SUDHL5 (cell line): Measurements from ENCODE around the genes BUB1 and TMEM87B.

- PRO-cap: no peak
Observed at GRCh38 chr2:109352929-109353380, 223.9 kb downstream of the SH3RF3 start.

GRCh38 chr2:109497339-109497807, 116.4 kb downstream of the SEPTIN10 start:
- PRO-cap: no peak

DNA sequence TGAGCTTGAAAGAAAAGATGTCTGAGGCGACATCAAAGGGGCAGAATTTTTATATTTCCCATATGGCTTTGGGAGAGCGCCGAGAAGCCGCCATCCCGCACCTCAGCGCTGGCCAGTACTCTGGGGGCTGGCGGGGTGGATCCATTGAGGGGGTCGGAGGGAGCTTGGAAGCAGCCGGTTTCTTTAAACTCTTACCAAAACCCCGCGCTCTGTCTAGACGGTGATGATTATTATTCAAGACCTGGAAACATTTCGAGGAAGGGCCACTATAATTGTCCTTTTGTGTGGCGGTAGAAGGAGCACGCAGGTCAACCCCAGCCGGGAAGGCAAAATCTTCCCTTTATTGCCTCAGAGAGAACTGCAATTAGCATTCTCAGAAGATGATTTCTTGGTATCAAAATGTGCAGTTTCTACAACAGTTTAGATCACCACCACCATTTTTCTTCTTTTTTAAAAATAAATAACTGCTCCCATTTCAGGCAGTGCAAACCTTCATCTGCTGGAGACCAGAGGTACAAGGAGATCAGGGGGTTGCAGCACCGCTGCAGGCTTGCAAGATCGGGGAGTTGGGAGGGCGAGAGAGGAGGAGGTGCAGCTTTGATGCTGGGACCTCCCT, 111.2 kb downstream of the SEPTIN10 start:
- PRO-cap: no peak

DNA sequence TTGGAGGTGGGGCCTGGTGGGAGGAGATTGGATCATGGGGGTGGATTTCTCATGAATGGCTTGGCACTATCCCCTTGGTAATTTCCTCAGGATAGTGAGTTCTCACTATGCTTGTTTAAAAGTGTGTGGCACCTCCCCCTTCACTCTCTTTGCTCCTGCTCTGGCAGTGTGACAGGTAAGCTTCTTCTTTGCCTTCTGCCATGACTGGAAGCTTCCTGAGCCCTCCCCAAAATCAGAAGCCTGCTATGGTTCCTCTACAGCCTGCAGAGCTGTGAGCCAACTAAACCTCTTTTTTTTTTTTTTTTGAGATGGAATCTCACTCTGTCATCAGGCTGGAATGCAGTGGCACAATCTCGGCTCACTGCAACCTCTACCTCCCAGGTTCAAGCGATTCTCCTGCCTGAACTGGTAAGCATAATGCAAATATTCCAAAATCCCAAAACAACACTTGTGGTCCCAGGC, 80.0 kb downstream of the SOWAHC start:
- PRO-cap: no peak

GRCh38 chr2:109999429-109999935, 101.0 kb downstream of the LIMS3 start:
- PRO-cap: no peak

DNA sequence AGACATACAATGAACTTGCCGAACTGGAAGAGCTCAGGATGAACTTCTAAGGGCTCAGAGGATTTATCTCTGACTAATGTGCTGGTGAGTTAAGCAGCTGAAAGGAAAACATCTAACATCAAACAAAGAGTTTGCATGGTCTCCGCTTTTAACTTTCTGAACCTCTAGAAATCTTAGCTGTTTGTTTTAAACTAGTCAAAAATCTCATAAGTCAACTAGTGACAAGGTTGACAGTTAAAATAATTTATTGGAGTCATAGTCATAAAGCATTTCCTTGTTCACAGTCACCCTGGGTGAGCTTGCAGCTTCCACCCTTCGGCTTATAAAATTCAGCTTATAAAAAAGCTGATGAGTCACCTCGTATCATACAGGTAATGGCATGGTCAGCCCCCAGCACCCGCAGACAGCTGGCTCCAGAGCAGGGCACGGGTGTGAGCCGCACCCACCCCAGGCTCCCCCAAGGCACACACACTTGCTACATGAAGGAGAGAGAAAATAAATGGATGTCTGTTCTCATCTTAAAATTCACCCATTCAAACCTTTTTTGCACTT, 9.6 kb downstream of the MALL start:
- PRO-cap: no peak

- PRO-cap: no peak
Observed at GRCh38 chr2:110657848-110658273, 20.0 kb downstream of the BUB1 start.

- PRO-cap: bidirectional peak, plus-strand start at chr2:110678248, minus-strand start at chr2:110678063
Observed at GRCh38 chr2:110677954-110678130, at the start of gene BUB1. Gene BUB1 (minus strand): TSS chr2:110678063.

DNA sequence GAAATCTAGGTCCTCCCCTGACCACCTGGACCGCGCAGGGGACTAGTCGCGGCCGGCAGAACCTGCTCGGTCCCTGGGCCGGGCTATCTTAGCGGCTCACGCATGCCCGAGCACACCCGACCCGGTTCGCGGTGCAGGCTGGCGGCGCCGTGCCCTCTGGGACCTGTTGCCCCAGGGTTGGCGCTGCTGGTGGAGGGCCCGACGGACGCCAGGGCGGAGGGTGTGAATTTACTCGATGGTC, 1.0 kb downstream of the BCL2L11 start:
- PRO-cap: no peak

- PRO-cap: no peak
Observed at GRCh38 chr2:111149767-111150196, 29.1 kb downstream of the BCL2L11 start.

DNA sequence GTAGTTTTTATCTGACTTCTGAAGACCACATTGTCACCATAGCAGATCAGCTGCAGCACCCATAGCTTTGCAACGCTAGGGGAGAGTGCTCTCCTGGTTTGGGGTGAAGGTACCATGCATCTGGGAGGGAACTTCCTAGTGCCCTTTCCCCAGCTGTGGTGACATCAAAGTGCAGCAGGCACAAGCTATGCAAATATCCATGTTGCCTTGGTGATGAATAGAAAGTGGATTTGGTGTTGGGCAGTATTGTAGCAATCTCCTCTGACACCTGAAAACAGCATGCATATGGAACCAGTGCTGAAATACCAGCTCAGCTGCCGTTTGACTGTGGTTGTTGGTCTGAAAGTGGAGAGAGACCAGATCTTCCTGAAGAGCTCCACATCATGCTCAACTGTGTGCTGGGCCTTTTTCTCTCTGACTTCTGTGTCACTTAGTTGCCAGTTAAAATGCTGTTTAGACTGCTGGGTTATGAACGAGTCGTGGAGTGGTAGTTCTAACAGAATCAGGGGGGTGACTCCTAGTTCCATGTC, 37.1 kb downstream of the BCL2L11 start:
- PRO-cap: bidirectional peak, plus-strand start at position 264 of the sequence, minus-strand start at position 87 of the sequence

DNA sequence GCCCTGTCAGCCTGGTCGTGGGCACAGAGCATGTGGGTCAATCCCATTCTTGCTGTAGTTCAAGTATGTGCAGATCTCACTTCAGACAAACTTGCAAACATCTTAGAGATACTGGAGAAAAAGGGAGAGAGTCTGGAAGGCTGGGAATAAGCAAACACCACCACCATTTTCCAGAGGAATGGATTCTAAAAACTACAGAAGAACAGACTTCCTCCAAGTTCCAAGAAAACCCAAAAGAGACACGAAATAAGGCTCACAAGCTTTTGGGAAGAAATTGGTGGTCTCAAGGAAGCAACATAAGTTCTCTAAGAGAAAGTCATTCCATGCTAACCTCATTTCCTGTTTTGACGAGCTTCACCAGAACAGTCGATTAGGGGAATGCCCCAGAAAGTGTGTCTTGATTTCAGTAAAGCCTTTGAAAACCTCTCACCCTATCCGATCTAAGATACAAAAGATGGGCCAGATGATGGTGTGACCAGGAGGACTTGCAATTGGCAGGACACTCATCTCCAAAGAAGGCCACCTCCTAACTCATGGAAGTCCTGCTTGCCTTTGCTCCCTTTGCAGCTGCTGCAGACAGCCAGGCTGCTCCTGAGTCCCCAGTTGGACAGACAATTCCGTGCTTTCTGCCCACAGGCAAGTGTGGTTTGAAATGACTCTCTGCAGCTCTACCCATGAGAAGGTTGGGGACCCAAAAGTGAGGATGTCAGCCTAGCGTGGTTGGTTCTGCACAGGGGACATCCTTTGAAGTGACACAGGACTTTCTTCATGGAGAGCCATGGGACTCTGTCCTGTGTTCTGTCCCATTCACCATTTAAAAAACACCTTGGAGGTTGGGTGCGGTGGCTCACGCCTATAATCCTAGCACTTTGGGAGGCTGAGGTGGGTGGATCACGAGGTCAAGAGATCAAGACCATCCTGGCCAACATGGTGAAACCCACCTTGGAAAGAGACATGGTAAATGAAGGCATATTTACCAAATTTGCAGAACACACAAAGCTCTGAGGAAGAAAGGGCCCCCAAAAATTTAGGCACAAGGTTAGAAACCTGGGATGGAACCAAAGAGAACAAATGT, 304.2 kb downstream of the BCL2L11 start:
- PRO-cap: no peak

DNA sequence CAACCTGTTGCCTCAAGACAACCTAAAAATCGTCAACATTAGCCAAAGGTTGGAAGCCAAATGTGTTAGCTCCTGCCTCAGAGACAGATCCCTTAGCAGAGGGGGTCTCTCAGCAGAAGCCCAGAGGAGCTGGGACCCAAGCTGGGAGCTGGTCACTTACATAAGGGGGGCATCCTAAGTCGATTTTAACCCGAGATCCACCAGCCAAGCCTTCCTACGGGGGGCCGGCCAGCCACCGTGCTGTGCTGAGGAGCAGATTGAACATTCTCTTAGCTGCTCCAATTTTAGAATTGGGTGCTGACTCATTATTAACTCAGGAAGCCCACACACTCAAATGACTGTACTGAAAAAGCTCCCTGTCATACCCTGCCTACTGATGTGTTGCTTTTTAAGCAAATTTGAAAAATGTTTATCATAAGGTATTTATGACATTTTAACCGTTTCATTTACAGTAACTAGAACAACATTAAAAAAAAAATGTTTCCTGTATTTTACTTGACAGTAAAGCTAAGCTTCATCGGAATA, 373.0 kb downstream of the BCL2L11 start:
- PRO-cap: unidirectional peak, minus-strand start at position 244 of the sequence

GRCh38 chr2:111701959-111703073, 181.7 kb downstream of the ANAPC1 start:
- PRO-cap: no peak

DNA sequence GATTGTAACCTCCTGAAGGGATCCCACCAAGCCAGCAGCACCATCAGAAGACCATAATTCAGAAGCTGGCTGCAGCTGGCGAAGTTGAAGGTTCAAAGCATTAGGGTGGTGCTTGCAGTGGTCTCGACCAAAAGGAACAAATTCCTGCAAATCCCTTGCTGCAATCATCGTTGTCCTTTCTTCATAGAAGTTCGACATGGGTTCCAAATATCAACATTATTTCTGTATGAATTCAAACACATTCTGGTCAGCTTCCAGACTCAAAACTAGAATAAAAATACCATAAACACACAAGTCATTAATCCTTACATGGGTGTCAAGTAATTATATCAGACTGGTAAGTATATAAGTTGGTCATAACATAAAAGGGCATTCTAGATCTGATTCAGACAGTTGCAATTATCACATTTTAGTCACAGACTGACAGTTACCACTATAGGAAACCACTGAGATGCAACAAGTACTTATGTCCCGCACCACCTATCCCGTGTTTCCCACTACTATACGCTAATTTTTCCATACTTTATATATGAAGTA, 3.3 kb downstream of the ANAPC1 start:
- PRO-cap: no peak

GRCh38 chr2:112021845-112022542, 33.1 kb upstream of the TMEM87B start:
- PRO-cap: no peak

DNA sequence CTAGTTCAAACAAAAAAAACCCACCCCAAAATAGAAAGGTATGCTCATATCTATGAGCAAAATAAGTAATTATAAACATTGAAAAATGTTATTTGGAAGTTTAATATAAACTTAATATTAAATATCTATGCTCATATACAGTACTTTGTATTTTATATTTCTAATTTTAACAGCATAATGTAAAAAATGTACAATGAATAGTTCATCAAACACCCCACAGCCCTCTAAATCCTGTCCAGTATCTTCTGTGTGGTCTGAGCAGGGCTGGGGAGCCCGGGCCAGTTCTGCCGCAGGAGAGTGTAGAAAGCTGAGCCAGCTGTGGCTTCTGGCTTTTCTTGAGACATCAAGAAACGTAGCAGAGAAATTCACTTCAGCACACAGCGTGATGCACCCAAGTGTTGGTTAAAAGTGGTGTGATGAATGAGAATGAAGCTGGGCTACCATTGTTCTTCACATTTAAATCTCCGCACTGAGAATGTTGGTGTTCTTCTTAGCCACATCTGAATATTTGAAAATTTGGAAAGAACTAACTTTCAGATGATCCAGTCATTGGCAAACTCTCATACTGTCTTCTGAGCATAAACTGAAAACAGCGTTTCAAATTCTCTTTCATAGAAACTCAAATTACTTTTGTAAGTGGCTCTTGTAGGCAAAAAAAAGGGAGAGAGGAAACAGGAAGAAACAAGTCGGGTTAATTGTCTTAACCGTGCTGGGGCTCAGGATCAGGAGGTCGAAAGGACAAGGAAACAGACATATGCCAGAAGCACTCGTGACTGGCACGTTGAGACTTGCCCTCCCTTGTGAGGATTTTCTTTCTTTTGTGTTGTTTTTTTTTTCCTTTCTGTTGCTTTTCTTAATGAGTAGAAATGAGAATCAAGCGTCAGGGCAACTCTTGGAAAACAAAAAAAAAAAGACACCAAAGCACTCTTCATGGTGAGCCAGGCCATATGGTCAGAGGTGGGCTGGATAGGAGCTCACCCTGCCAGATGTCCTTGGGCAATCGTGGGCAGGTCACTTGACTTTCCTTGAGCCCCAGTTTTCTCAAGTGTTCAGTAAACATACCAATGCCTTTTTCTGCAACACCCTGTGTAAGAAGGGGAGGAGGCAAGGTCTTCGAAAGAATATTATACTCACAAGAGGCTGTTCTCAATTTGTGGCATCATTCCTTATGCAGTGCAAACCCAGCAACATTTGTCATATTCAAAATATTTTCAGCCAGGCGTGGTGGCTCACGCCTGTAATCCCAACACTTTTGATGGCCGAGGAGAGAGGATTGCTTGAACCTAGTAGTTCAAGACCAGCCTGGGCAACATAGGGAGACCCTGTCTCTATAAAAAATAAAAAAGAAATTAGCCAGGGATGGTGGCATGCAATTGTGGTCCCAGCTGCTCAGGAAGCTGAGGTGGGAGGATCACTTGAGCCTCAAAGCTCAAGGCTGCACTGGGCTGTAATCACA, 23.2 kb upstream of the TMEM87B start:
- PRO-cap: no peak

GRCh38 chr2:112054907-112055106, 262 bp upstream of the TMEM87B start:
- PRO-cap: no peak

DNA sequence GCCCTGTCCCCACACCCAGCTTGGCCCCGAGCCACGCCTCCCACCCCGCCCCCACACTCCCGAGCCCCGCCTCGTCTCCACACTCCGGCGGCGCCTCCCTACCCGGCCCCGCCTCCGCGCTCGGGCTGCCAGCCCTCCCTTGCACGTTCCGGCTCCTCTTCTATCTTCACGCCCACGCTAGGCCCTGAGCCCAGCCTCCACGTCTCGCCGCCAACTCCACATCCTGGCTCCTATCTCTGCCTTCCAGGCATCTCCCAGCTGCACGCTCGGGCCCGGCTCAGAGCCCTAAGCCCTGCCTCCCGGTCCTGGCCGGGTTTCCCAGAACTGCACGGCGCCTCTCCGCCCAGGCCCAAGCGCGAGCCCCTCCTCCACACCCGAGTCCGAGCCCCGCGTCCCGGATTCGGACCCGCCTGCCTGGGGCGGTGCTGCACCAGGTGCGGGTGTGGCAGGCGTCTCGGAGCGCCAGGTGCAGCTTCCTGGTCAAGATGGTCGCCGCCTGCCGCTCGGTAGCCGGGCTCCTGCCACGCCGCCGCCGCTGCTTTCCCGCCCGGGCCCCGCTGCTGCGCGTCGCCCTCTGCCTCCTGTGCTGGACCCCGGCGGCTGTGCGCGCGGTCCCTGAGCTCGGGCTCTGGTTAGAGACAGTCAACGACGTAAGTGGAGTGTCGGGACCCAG, at the start of gene TMEM87B:
TSS of gene TMEM87B (plus strand) at position 163 of the 673 bp plus-strand sequence.
- PRO-cap: unidirectional peak, plus-strand start at position 189 of the sequence; bidirectional peak, plus-strand start at position 481 of the sequence, minus-strand start at position 325 of the sequence; bidirectional peak, plus-strand start at position 641 of the sequence, minus-strand start at position 604 of the sequence

GRCh38 chr2:112304552-112305030, 29.2 kb downstream of the ZC3H6 start:
- PRO-cap: no peak